Mucosa of descending colon (tissue), 1 donor: Measurements from ENCODE around the gene SLC12A7.

GRCh38 chr5:1111703-1112359 lies at the start of gene SLC12A7:
Gene SLC12A7 (minus strand): TSS chr5:1112063.
- PRO-cap: bidirectional peak, plus-strand start at chr5:1112122, minus-strand start at chr5:1112037

DNA sequence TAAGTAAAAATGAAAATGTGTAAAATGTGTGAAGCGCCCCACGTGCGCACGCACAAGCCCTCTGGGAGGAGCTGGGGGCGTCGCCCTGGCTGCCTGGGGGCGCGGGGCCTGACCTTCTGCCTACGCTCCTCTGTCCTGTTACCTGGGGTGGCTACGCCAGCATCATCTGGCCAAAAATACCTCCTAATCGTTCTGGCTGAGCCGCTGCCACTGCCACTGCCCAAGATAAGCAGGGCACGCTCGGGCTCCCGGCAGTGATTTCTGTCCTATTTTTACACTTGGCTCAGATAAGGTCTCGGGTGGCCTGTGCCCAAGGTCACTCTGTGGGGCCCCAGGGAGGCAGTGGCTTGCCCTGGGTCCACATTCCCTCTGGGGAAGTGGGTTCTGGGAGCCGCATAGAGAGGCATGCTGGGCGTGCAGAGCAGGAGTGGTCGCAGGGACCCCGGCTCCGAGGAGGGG lies 11.1 kb upstream of the SLC12A7 start:
- PRO-cap: no peak

GRCh38 chr5:1127761-1128581 lies 16.1 kb upstream of the SLC12A7 start:
- PRO-cap: no peak

- PRO-cap: bidirectional peak, plus-strand start at chr5:1130870, minus-strand start at chr5:1130418
Observed at GRCh38 chr5:1130039-1131014, 18.5 kb upstream of the SLC12A7 start.

GRCh38 chr5:1173038-1173244 lies 28.5 kb upstream of the SLC6A19 start:
- PRO-cap: no peak

DNA sequence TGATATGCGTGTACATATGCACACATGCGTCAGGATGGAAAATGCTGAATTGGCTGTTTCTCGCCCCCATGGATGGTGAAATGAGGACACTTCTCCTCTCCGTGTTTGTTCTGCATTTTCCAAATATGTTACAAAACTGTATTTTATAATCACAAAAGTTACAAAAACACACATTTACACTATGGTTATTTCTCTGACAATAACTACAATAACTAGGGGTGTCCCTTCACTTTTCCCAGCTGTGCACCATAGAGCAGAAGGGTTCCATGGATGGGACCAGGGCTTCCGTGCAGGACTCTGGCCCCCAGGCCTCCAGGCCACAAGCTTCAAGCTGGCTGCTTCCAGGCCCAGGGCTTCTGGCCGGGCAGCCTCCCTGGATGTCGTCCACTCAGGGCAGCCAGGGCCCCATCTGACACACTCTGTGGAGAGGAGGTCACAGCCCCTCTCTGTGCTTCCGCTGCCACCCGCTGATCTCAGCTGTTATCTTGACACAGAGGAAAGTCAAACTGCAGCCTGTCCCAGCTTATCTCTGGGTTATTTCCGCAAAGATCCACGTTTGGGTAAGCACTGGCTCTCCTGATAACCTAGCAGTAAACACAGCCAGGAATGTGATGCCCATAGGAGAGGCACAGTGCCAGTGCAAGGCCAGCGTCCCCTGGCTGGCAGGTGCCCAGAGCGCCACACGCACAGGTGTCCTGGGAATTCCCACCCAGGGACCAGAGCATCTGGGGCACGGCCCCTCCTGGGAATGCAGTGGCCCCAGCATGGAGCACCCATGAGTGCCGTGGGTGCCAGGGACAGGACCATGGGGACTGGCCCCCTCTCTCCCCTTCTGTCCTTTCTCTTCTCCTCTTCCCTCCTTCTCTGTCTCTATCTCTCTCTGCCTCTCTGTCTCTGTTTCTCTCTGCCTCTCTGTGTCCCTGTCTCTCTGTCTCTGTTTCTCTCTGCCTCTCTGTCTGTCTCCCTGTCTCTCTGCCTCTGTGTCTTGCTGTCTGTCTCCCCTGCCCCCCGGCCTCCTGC lies 15.7 kb upstream of the SLC6A19 start:
- PRO-cap: bidirectional peak, plus-strand start at position 534 of the sequence, minus-strand start at position 411 of the sequence

GRCh38 chr5:1318193-1318725 lies 23.4 kb upstream of the TERT start:
- PRO-cap: no peak

- PRO-cap: no peak
Observed at GRCh38 chr5:1324387-1325286, 20.3 kb downstream of the CLPTM1L start.

GRCh38 chr5:1467519-1468248 lies 22.4 kb upstream of the SLC6A3 start:
- PRO-cap: no peak

GRCh38 chr5:1473704-1474153 lies 28.5 kb upstream of the SLC6A3 start:
- PRO-cap: no peak

DNA sequence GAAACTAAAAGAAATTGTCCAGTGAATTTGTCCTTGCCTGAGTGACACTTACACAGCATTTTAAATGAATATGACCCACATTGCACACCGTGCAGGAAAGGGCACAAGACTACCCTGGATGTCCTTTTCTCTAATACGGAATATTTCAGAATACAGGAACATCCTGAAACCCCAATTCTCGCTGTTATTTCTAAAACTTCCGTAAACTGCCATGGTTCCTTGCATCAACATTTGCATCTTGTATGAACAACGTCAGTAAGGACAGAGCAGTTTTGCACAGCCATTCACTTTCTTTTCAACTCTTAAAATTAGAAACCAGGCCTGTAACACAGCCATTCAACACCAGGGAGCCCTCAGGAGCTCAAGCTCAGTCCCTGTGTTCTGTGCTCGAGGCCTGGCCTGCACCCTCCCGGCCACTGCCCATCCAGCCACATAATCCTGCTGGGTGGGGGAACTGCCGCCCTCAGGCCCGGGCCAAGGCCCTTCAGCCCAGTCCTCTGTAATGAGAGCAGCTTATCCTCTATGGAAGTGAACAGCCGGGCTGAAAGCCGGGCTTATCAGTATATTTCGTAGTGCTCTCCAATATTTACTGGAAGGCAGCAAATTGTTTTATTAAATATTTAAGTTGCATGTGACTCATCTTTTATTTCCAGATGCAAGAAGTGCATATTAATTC lies 33.0 kb upstream of the SLC6A3 start:
- PRO-cap: no peak

GRCh38 chr5:1513848-1514431 lies 9.8 kb downstream of the LPCAT1 start:
- PRO-cap: no peak

- PRO-cap: no peak
Observed at GRCh38 chr5:1515808-1516186, 8.0 kb downstream of the LPCAT1 start.

DNA sequence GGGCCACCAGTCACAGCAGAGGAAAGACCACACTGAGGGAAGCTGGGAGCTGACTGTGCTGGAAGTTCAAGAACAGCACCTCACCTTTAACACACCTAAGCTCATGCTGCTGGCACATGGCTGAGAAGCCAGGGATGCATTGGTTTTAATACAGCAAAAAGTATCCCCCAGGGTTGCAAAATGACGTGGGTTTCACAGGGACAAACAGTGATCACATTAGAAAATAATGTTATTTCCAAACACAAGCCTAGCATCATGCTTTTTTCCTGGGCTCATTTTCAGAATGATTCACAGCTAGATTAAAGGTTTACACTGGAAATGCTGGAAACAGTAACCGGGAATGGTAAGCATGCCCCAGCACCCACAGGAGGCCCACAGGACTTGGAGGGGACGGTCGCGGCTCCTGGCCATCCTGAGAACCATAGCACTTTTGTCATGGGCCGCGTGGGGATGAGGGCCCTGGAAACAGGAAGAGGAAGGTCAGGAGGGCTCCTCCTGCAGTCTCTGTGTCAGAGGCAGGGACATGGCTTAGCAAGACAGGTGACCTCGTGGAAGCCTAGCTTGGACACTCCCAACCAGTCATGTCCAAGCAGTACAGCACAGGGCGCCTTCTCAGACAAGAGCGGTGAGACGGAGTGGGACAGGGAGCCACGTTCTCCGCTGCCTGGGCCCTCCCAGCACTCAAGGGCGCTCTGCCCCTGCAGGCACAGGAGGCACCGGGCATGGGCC lies 6.8 kb downstream of the LPCAT1 start:
- PRO-cap: no peak

DNA sequence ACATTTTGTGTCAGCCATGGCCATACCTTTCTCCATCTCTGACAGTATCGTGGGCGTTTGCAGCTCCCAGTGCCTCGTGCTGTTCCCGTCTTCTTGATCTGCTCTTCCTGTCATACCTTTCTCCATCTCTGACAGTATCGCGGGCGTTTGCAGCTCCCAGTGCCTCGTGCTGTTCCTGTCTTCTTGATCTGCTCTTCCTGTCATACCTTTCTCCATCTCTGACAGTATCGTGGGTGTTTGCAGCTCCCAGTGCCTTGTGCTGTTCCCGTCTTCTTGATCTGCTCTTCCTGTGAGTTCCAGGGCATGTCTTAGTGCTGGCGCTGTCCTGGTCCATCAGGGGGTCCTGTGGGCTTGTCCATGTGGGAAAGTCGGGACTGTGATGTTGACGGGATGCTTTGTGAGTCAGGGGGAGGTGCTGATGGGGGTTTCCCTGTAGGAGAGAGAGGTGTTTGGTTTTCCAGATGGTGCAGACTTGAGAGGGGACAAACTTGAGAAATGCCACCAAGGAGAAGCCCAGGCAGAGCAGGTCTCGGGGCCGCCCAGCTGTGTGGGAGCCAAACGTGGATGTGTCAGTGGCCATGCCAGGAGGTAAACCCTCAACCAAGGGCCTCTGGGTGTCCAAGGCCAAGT lies 88.0 kb upstream of the LPCAT1 start:
- PRO-cap: no peak

DNA sequence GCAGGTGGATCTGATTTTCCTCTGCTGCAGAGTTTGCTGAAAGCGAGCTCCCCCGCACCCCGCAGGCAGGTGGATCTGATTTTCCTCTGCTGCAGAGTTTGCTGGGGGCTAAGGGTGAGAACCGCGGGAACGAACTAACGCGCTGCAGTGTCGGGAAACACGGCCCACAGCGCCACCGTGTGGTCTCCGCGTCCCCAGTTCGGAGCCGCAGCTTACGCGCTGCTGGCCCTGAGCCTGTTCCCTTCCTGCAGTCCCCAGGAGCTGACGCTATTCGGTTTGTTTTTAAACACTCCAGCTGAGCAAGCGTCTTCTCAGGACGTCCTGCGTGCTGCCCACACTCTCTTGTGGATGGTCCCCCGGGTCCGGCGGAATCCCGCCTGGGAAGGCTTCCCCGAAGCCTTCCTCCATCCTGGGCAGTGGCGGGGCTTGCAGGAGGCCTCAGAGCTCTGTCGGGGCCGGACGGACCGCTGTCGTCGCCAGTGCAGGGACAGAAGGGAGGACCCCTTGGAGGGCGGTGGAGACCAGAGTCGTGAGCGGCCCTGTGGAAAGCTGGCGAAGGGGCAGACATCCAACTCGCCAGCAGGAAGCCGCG lies 121.2 kb upstream of the LPCAT1 start:
- PRO-cap: no peak

- PRO-cap: no peak
Observed at GRCh38 chr5:1709557-1710344, 89.9 kb downstream of the MRPL36 start.

DNA sequence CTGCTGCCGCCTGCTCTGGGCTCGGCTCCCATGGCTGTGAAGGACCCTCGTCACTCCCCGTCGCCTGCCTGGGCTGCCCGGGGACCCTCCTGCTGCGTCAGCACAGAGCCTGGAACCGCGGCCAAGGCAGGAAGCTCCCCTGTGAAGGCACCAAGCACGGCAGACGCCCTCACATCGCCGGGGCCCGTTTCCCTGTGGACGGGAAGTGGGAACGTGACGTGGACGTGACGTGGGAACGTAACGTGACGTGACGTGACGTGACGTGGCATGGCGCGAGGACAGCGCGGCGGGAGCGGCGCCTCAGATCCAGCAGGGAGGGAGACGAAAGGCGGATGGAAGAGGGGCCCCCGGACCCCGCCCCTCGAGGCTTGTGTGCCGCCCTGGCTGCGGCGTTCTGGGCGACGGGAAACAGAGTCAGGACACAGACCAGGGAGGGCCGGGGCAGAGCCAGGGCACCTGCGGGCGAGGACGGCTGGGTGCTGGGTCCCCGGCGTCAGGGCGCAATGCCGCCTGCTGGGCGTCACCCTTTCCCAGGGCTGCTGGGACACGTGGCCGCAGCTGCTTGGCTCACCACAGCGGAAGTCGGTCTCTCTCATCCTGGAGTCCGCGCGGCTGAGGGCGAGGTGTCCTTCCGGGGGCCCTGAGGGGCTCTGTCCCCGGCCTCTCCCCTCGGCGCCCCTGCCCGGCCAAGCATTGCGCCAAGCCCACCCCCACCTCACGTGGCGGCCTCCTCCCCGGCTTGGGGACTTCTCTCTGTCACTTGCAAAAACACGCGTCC lies 53.0 kb downstream of the MRPL36 start:
- PRO-cap: no peak

DNA sequence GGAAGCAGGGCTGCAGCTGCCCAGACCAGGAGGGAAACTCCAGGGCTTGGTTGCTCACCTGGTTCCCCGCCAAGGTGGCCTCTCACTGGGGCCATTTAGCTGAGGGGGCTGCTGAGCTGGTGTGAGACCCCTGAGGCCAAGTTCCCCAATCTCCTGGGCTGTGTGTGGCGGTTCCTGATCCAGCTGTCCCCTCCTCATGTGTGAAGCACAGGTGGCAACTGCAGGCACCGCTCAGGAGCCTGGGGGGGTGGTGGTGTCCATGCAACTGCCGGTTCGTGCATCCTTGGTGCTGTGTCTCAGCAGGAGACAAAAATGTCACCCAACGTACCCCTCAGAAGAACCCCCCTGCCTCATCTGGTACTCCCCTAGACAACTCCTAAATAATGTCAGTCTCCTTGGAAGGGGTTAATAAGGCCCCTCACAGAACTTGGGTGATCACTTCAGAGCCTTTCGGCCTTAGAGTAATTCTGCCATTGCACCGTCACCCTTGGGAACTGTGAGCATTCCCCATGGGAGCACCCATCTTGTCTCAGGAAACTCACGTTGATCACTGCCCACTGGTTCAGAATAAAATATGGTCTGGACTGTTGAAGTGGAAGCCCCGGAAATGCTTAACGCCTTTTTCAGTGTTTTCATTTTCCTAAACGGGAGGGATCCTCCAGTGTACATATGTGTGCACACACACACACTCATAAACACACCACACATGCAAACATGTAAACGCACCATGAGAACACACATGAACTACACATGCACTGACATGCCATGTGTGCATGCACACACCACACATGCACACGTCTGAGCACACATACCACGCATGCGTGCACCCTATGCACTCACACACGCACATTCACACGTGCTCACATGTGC lies 17.4 kb downstream of the MRPL36 start:
- PRO-cap: no peak

DNA sequence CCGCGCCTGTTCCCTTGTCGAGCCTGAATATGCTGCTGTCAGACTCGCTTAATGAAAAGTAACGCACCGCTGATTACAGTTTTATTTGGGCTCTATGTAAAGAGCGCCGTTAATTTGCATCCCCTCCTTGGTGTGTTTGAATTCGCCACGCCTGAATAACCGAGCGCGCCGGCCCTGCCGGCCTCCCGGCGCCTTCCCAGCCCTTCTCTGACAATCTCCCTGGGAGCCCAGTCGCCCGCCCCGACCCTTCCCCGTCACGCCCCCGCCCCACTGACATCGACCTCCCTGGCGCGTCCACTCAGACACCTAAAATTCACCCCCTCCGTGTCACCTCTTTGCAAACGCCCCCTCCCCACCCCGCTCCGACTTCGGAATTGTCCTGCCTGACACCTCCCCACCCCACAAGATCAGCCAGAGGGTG lies 7.8 kb downstream of the IRX4 start:
- PRO-cap: no peak